Neural progenitor cell (in vitro differentiated cells): ENCODE measurements around the genes TNPO2, JUNB, RNASEH2A and RAD23A.

- RAMPAGE, long total RNA, result no peak
Measured at GRCh38 chr19:12545116-12545702, 6.1 kb downstream of the ZNF564 start.

GRCh38 chr19:12668475-12668873 is 741 bp downstream of the WDR83OS start:
- RAMPAGE, long total RNA, result no peak

DNA sequence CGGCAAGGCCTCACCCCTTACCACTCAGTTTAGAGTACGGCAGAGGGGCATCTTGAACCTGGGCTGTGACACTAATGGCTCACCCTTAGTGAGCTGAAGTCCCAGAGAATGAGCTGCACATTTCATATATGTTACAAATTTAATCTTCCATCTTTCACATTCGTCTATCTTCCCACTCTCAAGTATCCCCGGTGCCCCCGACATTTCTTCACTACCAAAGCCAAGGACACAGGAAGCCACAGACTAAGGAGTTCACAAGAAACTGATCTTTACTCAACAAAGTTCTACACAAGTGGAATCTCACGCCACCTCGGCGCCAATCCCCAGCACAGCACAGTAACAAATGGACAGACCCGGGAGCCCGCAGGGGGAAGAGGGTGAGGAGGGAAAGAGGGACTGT is 2.5 kb upstream of the FBXW9 start:
- RAMPAGE, long total RNA, result no peak

DNA sequence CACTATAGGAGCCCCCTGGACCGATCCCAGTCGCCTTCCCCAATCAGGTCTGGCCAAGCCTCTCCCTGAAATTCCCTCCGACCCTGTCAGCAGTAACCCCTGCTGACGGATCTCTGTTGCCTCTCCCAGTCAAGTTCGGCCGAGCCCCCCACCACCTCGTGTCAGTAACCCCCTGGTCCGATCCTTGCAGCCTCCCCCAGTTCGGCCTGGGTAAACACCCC is 2.1 kb downstream of the TNPO2 start:
- RAMPAGE, long total RNA, result no peak

DNA sequence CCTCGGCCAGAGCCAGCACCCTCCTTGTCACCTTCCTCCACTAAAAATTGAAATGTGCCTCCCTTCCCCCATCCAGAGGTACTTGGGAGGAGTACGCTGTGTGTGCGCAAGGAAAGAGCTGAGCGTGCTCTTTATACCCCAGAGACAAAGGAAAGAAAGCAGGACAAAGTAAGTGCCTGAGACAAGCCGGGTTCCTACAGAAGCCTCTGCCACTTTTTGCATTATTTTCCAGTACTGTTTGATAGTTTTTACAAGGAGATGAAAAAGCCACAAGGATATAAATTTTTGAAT is 885 bp downstream of the TNPO2 start:
- RAMPAGE, long total RNA, result no peak

- RAMPAGE, long total RNA, result no peak
Measured at GRCh38 chr19:12723193-12724487, at the start of gene TNPO2. TSS of gene TNPO2 (minus strand) at chr19:12723932.

- RAMPAGE, long total RNA, result no peak
Measured at GRCh38 chr19:12730474-12731494, 3.7 kb downstream of the TRIR start.

GRCh38 chr19:12757466-12758163 is 6.0 kb downstream of the BEST2 start:
- RAMPAGE, long total RNA, result no peak

DNA sequence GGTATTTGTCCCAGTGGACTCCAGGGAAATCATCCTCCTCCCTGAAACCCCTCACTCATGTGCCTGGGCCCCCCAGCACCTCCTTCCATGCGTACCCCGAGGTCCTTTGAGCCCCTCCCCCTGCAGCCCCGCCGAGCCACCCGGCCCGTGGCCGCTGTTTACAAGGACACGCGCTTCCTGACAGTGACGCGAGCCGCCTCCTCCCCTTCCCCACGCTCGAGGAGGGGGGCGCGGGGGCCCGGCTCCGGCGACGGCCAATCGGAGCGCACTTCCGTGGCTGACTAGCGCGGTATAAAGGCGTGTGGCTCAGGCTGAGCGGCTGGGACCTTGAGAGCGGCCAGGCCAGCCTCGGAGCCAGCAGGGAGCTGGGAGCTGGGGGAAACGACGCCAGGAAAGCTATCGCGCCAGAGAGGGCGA is at the start of gene JUNB:
TSS of gene JUNB (plus strand) at position 322 of the 417 bp plus-strand sequence.
- RAMPAGE, long total RNA, result no peak

DNA sequence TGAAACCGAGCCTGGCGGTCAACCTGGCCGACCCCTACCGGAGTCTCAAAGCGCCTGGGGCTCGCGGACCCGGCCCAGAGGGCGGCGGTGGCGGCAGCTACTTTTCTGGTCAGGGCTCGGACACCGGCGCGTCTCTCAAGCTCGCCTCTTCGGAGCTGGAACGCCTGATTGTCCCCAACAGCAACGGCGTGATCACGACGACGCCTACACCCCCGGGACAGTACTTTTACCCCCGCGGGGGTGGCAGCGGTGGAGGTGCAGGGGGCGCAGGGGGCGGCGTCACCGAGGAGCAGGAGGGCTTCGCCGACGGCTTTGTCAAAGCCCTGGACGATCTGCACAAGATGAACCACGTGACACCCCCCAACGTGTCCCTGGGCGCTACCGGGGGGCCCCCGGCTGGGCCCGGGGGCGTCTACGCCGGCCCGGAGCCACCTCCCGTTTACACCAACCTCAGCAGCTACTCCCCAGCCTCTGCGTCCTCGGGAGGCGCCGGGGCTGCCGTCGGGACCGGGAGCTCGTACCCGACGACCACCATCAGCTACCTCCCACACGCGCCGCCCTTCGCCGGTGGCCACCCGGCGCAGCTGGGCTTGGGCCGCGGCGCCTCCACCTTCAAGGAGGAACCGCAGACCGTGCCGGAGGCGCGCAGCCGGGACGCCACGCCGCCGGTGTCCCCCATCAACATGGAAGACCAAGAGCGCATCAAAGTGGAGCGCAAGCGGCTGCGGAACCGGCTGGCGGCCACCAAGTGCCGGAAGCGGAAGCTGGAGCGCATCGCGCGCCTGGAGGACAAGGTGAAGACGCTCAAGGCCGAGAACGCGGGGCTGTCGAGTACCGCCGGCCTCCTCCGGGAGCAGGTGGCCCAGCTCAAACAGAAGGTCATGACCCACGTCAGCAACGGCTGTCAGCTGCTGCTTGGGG is 849 bp downstream of the JUNB start:
- RAMPAGE, long total RNA, result no peak

GRCh38 chr19:12806324-12807261 is at the start of gene RNASEH2A:
TSS of gene RNASEH2A (plus strand) at chr19:12806584.
- RAMPAGE, long total RNA, result start-site peak on the plus strand at chr19:12806584-12806649, 117 and 389 reads in 2 replicates

DNA sequence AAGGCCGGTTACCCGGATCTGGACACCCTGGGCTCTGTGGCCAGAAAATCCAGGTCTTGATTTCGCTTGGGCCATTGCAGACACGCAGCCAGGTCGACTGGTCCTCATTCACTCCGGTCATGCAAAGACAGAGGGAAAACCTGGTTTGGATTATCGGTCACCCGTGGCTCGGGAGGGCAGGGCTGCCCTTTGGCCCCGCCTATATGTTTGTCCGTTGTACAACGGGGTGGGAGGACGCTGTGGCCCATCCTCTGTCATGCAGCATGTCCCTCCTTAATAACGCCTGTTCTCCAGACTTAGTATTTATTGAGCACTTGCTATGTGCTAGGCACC is 1.9 kb upstream of the RTBDN start:
- RAMPAGE, long total RNA, result no peak

DNA sequence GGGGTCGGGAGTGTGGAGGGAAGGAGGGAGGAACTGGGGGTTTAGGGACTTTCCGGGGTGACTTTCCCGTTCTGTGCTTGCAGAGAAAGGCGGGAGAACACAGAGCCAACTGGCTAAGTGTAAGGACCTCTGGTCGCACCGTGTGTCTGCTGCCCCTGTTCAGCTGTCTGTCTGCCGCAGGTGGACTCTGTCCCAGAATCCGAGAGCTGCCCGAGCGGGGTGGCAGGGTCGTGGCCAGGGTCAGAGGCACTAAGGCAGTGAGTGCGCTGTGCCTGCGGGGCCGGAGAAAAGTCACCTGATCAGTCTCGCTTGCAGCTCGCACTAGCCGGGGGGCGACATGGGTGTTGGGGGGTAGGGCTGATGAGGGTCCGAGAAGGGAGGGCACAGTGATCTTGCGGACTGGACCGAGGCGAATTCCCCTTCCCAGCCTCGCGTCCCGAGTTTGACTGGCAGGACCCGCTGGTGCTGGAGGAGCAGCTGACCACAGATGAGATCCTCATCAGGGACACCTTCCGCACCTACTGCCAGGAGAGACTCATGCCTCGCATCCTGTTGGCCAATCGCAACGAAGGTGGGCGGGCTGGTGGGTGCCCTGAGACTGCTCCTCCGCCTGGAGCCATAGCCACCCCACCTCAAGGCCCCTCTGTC is 568 bp downstream of the GCDH start:
- RAMPAGE, long total RNA, result no peak

GRCh38 chr19:12922581-12922926 is 3.5 kb upstream of the SYCE2 start:
- RAMPAGE, long total RNA, result no peak

DNA sequence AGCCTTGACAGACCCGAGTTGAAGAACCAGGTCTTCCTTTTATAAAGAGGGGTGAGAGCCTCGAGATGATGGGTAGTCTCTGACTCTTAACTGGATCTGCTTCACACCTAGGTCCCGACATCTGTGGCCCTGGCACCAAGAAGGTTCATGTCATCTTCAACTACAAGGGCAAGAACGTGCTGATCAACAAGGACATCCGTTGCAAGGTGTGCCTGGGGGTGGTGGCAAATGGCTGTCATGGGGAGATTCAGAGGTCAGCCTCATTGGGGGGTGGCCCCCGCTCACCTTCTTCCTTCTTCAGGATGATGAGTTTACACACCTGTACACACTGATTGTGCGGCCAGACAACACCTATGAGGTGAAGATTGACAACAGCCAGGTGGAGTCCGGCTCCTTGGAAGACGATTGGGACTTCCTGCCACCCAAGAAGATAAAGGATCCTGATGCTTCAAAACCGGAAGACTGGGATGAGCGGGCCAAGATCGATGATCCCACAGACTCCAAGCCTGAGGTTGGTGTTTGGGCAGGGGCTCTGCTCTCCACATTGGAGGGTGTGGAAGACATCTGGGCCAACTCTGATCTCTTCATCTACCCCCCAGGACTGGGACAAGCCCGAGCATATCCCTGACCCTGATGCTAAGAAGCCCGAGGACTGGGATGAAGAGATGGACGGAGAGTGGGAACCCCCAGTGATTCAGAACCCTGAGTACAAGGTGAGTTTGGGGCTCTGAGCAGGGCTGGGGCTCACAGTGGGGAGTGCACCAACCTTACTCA is 1.7 kb downstream of the CALR start:
- RAMPAGE, long total RNA, result no peak

GRCh38 chr19:12945569-12946072 is at the start of gene RAD23A:
TSS of gene RAD23A (plus strand) at chr19:12945862.
- RAMPAGE, long total RNA, result start-site peak on the plus strand at chr19:12945857-12945882, 204 and 735 reads in 2 replicates

DNA sequence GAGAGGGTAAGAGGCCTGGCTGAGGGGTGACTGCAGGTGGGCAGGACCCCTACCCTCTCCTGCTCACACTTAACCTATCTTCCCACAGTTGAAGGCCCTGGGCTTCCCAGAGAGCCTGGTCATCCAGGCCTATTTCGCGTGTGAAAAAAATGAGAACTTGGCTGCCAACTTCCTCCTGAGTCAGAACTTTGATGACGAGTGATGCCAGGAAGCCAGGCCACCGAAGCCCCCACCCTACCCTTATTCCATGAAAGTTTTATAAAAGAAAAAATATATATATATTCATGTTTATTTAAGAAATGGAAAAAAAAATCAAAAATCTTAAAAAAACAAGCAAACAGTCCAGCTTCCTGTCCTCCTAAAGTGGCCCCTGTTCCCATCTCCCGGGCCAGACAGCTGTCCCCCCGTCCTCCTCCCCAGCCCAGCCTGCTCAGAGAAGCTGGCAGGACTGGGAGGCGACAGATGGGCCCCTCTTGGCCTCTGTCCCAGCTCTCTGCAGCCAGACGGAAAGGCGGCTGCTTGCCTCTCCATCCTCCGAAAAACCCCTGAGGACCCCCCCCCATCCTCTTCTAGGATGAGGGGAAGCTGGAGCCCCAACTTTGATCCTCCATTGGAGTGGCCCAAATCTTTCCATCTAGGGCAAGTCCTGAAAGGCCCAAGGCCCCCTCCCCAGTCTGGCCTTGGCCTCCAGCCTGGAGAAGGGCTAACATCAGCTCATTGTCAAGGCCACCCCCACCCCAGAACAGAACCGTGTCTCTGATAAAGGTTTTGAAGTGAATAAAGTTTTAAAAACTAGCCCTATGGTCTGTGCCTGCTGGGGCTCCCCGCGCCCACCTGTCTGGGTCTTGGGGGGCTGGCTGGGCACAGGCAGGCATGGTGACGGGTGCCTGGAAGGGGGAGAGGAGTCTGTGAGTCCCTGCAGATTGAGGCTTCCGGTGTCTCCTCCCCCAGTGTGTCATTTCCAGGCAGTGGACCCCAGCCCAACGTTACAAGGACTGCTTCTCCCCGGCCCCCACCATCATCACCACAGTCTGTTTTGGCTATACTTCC is 3.9 kb downstream of the GADD45GIP1 start:
- RAMPAGE, long total RNA, result no peak

GRCh38 chr19:13009809-13010599 is 14.7 kb downstream of the NFIX start:
- RAMPAGE, long total RNA, result no peak

GRCh38 chr19:13014548-13015006 is 19.3 kb downstream of the NFIX start:
- RAMPAGE, long total RNA, result no peak

GRCh38 chr19:13016978-13017459 is 21.7 kb downstream of the NFIX start:
- RAMPAGE, long total RNA, result no peak